Gastrocnemius medialis (tissue), 3 donors: ENCODE measurements around the genes GKAP1 and GOLM1.

GRCh38 chr9:83266446-83267656 is 203.9 kb upstream of the RASEF start:
- PRO-cap: no peak
- RAMPAGE, long total RNA, 3 experiments: start-site peak on the minus strand in 3 of 3 experiments, at chr9:83267185-83267255 at its widest, 2,019 to 2,506 reads per replicate

GRCh38 chr9:83281311-83281946 is 218.5 kb upstream of the RASEF start:
- PRO-cap: no peak
- RAMPAGE, long total RNA, 3 experiments: no peak in any of the 3 experiments

- PRO-cap: no peak
- RAMPAGE, long total RNA, 3 experiments: no peak in any of the 3 experiments
These were observed 211.0 kb downstream of the FRMD3 start for GRCh38 chr9:83327172-83327577.

DNA sequence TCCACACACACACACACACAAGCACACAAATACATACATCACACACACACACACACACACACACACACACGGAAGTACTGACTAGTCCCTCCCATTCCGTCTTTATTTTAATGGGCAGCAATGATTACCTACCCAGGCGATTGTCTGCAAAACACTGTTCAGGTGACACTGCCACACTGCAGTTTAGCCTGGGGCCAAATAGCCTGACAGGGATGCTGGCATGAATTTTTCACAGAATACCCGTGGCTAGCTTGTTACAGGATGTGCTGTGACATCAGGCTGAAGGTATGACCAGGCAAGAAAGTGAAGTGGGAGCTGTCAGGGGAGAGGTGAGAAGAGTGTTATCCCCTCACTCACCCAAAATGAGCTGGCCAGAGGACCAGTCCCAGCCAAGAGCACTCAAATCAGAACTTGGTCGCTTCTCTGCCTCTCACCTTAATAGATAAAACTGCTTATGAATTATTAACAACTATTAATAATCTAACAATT is 86.8 kb downstream of the FRMD3 start:
- PRO-cap: no peak
- RAMPAGE, long total RNA, 3 experiments: no peak in any of the 3 experiments

DNA sequence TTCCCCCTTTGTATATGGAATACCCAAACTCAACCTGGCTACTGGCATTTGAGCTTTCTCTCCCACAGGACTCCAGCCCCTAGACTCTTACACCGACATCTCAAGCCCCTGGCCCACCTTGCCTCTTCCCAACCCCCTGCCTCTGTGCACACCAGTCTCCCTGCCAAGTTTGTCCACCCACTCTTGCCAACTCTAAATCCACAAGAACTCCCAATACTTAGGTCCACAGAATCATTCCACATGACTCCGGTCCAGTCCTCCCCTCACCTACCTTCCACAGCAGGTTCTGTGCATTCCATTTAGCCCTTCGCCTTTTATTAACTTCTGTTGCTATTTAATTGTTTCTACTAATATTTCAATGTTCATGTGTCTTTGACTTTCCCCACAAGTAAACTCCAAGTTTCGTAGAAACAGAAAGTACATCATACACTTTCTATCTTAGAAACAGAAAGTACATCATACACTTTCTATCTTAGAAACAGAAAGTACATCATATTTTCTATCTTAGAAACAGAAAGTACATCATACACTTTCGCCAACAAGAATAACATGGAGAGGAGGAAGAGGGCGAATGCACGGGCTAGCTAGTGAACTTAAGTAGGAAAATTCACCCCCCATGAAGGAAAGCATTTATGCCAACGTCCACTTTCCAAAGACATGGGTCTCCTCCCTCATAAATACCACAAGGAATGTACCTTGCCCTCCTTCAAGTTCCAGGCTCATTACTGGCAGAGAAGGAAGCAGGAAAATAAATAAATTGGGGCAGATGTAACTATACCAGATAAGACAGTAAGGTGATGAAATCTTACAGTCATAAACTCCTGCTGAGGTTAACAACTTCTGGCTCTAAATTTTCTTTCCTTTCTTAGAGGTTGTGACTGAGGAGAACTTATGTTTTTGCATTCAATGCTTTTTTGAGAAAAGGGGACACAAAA is 64.8 kb downstream of the FRMD3 start:
- PRO-cap: no peak
- RAMPAGE, long total RNA, 3 experiments: no peak in any of the 3 experiments

- PRO-cap: no peak
- RAMPAGE, long total RNA, 3 experiments: no peak in any of the 3 experiments
These were observed 1.9 kb downstream of the FRMD3 start for GRCh38 chr9:83536144-83536893.

- PRO-cap: no peak
- RAMPAGE, long total RNA, 3 experiments: no peak in any of the 3 experiments
These were observed 33.9 kb downstream of the IDNK start for GRCh38 chr9:83656823-83657189.

- PRO-cap: no peak
- RAMPAGE, long total RNA, 3 experiments: no peak in any of the 3 experiments
These were observed 37.9 kb downstream of the UBQLN1 start for GRCh38 chr9:83669886-83670314.

DNA sequence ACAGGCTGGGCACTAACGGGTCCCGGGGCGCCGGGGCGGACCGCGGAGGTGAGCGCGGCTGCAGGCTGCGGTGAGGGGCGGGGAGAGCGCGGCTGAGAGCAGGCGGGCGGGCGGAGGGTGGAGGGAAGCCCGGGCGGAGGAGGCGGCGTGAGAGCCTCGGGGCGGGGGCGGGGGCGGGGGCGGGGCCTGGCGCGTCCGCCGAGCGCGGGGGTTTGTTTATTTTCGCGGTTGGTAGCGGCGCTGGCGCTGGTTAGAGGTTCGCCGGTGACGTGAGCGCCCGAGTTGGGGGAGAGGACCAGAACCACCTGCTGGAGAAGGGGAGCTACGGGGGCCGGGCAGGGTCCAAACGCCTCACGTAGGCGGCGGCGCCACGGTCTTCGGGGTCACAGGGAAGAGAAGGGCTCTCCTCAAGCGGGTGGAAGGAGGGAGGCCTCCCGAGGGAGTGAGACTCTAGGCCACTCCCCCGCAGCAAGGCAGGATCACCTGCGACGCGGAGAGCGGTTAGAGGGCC is at the start of gene GKAP1:
Gene GKAP1, minus strand, starts transcription at position 90 of the 511 bp plus-strand sequence.
- PRO-cap: bidirectional peak, plus-strand start at position 345 of the sequence, minus-strand start at position 119 of the sequence
- RAMPAGE, long total RNA, 3 experiments: no peak in any of the 3 experiments

GRCh38 chr9:83883688-83884289 is 37.4 kb downstream of the KIF27 start:
- PRO-cap: no peak
- RAMPAGE, long total RNA, 3 experiments: no peak in any of the 3 experiments

DNA sequence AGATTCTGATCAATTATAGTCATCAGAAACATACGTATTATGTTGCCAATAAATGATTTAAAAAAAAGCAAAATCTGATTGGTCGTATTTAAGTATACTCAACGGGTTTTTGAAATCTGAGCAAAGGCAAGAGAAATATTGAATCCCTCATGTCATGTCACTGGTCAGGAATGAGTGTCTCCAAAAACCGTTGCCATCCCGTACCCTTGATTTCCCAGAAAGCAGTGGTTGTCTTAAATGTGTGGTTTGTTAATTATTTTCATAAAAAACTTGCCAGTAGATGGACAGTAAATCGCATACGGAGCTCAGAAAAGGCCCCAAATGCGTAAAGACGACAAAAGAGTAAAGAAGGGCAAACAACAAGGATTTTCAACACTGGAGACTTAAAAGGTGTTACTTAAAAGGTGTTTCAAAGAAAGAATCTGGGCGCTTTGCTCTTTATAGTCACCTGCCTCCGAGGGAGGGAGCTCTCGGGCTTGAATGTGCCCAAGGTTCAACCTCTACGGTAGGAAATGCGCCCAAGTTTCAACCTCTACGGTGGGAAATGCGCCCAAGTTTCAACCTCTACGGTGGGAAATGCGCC is 816 bp downstream of the KIF27 start:
- PRO-cap: no peak
- RAMPAGE, long total RNA, 3 experiments: no peak in any of the 3 experiments

- PRO-cap: no peak
- RAMPAGE, long total RNA, 3 experiments: no peak in any of the 3 experiments
These were observed 10.0 kb downstream of the HNRNPK start for GRCh38 chr9:83969618-83970713.

GRCh38 chr9:83979294-83980046 is 545 bp downstream of the HNRNPK start:
- PRO-cap: bidirectional peak, plus-strand start at chr9:83979743, minus-strand start at chr9:83979621
- RAMPAGE, long total RNA, 3 experiments: no peak in any of the 3 experiments

GRCh38 chr9:84339813-84340409 is 647 bp downstream of the SLC28A3 start:
- PRO-cap: no peak
- RAMPAGE, long total RNA, 3 experiments: no peak in any of the 3 experiments

- PRO-cap: no peak
- RAMPAGE, long total RNA, 3 experiments: no peak in any of the 3 experiments
These were observed 133.6 kb upstream of the NTRK2 start for GRCh38 chr9:84535870-84536309.

- PRO-cap: no peak
- RAMPAGE, long total RNA, 3 experiments: no peak in any of the 3 experiments
These were observed 408.0 kb downstream of the NTRK2 start for GRCh38 chr9:85077629-85077836.

DNA sequence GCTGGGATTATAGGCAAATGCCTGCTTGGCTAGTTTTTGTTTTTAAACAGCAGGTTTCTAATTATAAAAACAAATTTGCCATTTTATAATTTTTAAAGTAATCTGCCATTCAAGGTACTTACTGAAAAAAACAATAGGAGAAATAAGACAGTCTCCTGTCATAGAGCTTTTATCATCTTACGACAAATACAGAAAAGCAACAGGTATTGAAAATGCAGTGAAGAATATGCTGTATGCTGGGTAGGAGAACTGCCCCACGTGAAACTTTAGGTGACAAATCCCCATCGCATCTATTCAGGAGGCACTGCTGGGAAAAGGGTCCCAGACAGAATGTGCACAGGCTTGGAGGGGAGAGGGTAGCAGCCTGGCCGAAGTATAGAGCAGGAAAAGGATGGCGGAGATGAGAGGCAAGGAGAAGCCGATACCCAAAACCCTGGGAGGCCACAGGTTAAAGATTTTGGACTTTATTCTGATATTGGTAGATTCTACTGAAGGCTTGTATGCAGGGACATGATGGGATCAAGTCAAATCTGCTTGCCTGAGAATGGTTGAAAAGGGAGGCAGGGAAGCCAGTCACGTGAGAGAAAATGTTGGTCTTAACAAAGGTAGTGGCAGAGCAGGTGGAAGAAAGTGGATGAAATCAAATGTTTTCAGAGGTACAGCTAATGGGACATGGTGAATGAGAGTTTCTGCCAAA is 75.3 kb downstream of the GOLM1 start:
- PRO-cap: no peak
- RAMPAGE, long total RNA, 3 experiments: no peak in any of the 3 experiments

- PRO-cap: bidirectional peak, plus-strand start at chr9:86099680, minus-strand start at chr9:86099512
- RAMPAGE, long total RNA, 3 experiments: no peak in any of the 3 experiments
These were observed at the start of gene GOLM1 for GRCh38 chr9:86098474-86099739. Gene GOLM1, minus strand, starts transcription at chr9:86099558.

- PRO-cap: no peak
- RAMPAGE, long total RNA, 3 experiments: no peak in any of the 3 experiments
These were observed 336 bp upstream of the GOLM1 start for GRCh38 chr9:86099740-86100048.

- PRO-cap: bidirectional peak, plus-strand start at chr9:86947950, minus-strand start at chr9:86947644
- RAMPAGE, long total RNA, 3 experiments: no peak in any of the 3 experiments
These were observed 520 bp upstream of the GAS1 start for GRCh38 chr9:86947799-86948253.